ENCODE measurements around the gene RND2.

DNA sequence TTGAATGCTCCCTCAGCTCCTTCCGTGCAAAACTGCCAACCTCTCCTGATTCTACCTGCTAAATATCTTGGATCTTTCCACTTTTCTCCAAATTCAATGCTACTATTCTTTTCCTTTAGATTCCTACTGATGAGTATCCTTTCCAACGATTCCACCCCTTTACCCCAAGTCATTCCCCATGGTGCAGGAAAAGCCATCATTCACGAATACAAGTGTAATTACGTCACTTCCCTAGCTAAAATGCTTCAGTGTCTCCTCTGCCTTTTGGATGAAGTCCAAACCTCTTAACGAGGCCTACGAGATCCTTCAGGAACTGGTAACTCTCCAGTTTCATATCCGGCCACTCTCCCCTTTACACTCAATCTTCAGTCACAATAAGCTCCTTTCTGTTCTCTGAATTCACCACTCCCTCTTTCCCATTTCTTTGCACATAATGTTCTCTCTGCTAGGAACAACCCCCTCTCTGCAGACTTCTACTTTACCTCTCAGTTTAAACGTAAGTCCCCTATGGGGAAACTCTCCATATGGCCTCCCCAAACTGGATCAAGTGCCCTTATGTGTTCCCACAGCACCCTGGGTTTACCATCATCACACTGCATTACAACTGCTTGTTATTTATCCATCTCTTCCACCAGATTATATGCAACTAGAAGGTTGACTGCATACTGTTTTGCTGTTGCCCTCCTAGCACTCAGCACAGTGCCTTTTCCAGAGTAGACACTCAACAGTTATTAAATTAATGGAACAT lies 9.0 kb downstream of the BECN1 start:
- PRO-cap = no peak

DNA sequence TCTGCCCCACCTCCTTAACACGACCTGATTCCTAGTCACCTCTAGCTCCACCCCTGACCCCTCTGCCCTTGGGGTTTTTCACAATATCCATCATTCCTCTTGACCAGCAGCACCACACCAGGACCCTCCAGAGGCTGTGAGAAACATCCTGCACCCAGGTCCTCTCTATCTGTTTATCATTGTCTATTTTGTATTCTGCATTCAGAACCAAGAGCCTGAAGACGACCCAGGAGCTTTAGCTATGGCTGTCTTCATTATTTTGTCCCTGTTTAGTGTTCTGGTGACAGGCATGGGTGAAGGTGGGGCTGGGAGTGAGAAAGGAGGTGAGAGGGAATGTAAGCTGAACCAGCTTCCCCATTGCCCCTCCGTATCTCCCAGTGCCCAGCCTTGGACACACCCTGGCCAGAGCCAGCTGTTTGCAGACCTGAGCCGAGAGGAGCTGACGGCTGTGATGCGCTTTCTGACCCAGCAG lies 16.1 kb downstream of the AOC3 start:
- PRO-cap = no peak

GRCh38 chr17:42891562-42892103 lies 9.0 kb upstream of the G6PC1 start:
- PRO-cap = no peak

- PRO-cap = bidirectional peak, plus-strand start at chr17:42921318, minus-strand start at chr17:42921056
Measured at GRCh38 chr17:42920788-42921540, 20.4 kb downstream of the G6PC1 start.

- PRO-cap = bidirectional peak, plus-strand start at chr17:42979852, minus-strand start at chr17:42979703
Measured at GRCh38 chr17:42979381-42979751, 514 bp downstream of the PTGES3L start.

GRCh38 chr17:42994995-42995823 lies 3.0 kb upstream of the RPL27 start:
- PRO-cap = no peak

DNA sequence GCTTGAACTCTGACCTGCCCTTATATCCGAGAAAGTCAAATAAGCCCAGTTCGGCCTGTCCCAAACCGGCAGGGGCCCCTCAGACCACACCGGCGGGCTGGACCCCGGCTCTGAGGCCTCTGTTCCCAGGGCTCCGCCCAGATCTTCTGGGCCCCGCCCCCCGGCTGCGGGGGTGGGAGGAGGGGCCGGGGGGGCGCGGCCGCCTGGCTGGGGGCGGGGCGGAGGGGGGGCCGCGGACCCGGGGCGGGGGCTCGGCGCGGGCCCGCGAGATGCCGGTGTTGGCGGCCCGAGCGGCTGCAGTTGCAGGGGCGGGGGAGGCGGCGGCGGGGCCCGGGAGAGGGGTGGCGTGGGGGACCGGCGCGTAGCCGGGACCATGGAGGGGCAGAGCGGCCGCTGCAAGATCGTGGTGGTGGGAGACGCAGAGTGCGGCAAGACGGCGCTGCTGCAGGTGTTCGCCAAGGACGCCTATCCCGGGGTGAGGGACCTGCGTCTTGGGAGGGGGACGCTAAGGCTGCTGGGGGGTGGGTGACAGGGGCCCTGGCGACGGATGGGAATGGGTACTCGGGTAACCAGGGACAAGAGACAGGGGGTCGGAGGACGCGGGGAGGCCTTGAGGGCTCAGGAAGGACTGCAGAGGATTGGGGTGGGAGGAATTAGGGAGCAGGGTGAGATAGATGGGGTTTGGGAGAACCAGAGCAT lies at the start of gene RND2:
RND2 (plus strand) TSS at position 257 of the 699 bp plus-strand sequence.
- PRO-cap = bidirectional peak, plus-strand start at position 267 of the sequence, minus-strand start at position 112 of the sequence

DNA sequence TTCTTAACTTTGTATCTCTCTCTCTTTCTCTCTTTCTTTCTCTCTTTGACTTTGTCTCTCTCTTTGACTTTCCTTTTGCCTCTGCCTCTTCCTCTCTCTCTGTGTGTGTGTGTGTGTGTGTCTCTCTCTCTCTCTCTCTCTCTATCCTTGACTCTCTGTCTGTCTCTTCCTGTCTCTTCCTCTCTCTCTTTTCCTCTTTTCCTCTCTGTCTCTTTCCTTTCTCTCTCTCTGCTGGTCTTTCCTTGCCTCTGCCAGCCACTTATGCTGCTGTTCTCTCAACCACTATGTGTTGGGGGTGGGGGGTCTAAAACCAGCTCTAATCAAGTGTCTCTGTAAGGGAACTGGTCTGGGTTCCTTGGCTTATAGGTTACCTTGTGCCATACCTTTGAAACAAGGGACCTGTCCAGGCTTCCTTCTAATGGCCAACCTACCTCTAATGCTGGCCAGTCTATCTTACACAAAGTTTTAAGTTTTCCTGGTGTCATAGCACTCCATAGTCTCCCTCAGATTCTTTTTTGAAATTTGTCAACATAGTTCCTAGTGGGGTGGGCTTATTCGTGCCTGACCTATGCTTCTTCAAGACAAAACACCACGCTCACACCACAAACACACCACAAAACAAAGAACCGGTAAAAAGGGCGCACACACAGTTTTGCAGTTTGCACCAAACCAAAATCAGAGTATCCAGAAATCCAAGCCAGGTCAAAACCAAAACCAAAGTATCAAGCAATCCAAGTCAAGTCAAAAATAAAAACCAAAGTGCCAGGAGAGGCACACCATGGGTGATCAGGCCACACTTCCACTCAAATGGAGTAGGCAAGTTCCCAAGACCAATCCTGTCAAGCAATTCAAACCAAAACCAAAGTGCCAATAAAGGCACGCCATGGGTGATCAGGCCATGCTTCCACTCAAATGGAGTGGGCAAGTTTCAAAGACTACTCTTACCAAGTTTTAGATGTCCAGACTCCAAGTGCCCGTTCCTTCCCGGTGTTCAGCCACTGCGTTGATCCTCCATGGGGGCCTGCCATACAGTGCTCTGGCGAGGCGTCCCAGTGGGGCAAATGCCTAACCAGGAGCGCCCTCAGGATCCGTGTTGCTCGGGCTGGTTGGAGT lies 4.6 kb upstream of the NBR1 start:
- PRO-cap = no peak

- PRO-cap = no peak
Measured at GRCh38 chr17:43207594-43208411, 3.9 kb upstream of the TMEM106A start.

DNA sequence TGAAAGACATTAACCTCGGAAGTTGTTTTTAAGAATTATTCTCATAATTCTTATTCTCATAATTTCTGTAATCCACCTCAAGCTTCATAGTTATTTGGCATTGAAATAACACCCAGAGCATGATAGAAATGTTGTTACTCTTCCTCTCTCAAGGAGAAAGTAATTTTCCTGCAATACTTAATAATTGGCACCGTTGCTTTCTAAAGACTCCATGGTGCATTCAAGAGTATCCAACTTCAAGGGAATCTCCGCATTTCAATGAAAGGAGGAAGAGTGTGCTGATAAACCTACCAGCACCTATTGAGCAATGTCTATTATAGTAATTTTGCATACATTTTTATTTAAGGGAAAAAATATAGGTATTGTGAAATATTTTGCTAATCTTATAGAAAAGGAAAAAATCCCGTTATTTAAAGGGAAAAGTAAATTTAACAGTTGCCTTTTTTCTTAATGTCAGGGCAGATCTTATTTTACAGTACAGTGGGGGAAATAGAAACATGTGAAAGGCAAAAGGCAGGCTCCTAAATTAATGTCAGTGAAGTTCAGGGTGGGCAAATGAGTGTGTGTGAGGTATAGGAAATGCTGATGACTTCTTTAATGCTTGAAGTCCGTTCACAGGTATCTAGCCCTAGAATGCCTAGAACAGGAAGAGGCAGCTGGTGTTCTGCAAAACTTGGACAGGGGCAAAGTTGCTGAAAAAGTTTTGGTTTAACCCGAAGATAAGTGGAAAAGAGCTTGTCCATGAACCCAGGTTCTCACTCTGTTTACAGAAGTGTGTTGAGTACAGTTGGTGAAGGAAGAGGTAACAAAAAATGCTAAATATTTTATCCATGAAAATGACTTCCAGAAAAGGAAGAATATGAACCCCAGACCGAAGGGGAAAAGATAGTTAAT lies 975 bp upstream of the TMEM106A start:
- PRO-cap = no peak

DNA sequence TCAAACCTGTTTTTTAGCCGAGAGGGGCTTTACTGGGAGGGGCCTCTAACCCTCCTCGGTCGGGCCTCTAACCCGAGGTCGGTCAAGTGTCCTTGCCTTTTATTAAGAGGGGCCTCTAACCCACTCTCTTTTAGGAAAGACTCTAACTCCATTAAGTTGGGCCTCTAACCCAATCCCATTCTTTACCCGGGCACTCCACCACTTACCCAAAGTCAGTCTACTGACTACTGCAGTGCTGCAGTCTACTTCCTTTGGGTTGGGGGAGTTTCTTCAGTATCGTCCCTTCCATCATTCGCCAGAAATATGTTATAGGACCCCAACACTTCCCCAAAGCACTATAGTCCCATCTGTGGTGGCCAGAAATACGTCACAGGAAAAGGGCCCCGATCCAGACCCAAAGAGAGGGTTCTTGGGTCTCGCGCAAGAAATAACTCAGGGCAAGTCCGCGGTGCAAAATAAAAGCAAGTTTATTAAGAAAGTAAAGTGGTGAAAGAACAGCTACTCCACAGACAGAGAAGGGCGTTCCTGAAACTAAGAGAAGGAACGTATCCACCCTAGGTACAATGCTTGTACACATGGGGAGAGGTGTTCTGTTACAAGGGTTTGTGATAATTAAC lies 39.1 kb upstream of the ARL4D start:
- PRO-cap = no peak

- PRO-cap = no peak
Measured at GRCh38 chr17:43384414-43385068, 14.3 kb upstream of the ARL4D start.

GRCh38 chr17:43386977-43387405 lies 11.8 kb upstream of the ARL4D start:
- PRO-cap = no peak

- PRO-cap = no peak
Measured at GRCh38 chr17:43465220-43465419, 18.7 kb upstream of the DHX8 start.

DNA sequence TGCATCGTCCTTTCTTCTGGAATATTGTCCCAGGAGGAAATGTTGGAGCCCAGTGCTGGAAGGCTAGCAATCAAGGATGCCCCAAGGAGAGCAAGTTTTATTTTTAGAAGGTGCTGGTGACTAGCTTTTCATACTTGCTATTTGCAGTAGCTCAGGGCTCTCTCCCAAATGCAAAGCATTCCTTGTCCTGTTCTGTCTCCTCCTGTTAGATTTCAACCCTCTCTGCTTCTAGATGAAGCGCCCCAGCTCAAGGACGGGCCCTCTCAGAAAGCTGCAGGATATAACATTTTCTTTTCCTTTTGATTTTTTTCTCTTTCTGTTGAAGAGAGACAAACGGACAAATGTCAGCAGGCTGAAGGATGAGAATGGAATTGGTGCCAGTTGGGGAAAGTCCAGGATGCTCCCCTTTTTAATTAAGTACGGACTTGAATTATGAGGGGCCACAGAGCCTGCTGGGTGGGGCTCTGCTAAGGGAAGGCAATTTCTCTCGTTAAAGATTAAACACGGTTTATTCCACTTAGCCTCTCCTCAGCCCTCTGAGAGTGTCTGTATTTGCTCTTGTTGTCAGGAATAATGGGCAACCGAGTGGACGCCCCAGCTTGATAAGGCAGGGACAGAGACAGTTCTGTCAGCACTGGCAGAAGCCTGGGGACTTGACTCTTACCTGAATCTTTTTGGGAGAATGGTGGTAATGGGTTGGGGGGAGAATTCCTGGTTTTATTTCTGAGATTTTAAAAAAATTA lies 6.2 kb upstream of the ETV4 start:
- PRO-cap = no peak

GRCh38 chr17:43591594-43592638 lies 45.8 kb upstream of the ETV4 start:
- PRO-cap = no peak

GRCh38 chr17:43645533-43646718 lies 15.8 kb downstream of the MEOX1 start:
- PRO-cap = unidirectional peak, plus-strand start at chr17:43646033; bidirectional peak, plus-strand start at chr17:43646410, minus-strand start at chr17:43646312

GRCh38 chr17:43658531-43658912 lies 3.2 kb downstream of the MEOX1 start:
- PRO-cap = no peak

DNA sequence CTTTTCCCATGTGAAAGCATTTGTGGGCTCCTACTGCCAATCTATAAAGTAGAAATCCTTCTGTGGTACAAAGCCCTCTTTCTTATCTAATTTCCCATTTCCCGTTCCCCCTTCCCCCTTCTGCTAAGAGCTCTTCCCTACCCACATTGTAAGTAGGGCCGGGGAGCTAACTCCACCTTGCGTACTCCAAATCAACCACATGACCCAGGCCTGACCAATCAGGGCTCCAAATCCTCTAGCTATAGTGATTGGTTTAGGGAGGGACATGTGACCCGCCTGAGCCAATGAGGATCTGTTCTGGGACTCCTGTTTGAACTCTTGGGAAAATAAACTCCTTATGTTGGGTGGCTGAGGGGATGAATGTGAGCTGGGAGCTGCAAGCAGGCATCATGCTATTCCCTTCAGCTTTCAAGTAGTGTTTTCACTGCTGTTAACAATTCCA lies 40.9 kb upstream of the MEOX1 start:
- PRO-cap = no peak

DNA sequence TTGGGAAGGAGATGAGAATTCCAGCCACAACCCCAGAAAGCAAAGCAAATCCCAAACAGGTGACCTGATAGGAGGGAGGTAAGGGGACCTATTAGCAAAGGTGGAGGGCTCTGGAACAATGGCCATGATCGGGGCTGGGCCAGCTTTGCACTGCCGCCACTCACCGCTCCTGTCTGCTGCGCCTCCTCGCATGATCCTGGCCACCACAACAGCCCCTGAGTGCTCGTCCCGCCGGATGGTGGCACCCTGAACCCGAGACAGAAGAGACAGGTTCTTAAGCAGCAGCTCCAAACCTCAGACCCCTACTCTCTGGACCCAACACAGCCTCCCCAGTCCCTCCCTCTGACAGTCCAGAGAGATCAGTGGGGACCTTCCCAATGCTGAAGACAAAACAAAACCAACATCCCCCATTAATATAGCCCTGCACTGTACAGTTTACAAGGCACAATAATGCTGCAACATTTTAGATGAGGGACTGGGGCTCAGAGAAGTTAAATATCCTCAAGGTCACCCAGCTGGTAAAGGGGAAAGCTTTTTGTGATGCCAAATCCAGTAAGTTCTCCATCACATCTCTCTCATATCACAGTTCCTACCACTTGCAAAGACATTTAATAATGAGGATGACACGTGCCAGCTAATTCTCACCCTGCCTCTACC lies 5.2 kb downstream of the MPP3 start:
- PRO-cap = no peak